Metastatic Liver Carcinoma in the Lung (tissue), 2 donors: Measurements from ENCODE around the gene NUMBL.

- PRO-cap, 2 experiments: no peak in any of the 2 experiments
Measured at GRCh38 chr19:40042573-40043102, 13.4 kb downstream of the ZNF780B start.

DNA sequence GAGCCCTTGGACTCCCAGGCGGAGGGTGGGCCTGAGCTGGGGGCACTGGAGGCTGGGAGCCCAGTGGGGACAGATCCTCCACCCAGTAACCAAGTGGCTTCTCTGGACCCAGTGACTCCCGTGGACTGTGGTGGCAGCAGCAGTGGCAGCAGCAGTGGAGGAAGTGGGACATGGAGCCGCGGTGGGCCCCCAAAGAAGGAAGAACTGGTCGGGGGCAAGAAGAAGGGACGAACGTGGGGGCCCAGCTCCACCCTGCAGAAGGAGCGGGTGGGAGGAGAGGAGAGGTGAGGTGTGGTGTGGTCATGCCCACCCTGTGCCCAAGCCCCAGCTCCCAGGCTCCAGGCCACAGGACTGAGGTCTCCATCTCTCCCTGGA is 5.5 kb downstream of the TTC9B start:
- PRO-cap, 2 experiments: no peak in any of the 2 experiments

GRCh38 chr19:40227888-40228401 is 1.5 kb upstream of the CCNP start:
- PRO-cap, 2 experiments: no peak in any of the 2 experiments

GRCh38 chr19:40263526-40263863 is 21.6 kb downstream of the AKT2 start:
- PRO-cap, 2 experiments: no peak in any of the 2 experiments

GRCh38 chr19:40273382-40274332 is 11.5 kb downstream of the AKT2 start:
- PRO-cap, 2 experiments: no peak in any of the 2 experiments

DNA sequence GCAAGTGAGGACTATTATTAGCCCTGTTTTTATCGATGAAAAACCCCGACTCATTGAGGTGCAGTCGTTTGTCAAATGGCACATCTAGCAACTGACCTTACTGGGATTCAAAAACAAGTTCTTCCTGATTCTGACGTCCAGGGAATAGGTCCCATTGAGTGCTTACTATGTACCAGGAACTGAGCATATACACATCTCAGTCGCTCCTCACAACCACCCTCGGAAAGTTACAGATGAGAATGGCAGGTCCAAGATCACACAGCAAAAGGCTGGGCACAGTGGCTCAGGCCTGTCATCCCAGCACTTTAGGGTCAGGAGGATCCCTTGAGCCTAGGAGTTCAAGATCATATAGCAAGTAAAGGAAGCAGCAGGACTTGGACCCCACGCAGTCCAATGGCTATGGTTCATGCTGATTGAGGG is 3.6 kb downstream of the C19orf47 start:
- PRO-cap, 2 experiments: no peak in any of the 2 experiments

DNA sequence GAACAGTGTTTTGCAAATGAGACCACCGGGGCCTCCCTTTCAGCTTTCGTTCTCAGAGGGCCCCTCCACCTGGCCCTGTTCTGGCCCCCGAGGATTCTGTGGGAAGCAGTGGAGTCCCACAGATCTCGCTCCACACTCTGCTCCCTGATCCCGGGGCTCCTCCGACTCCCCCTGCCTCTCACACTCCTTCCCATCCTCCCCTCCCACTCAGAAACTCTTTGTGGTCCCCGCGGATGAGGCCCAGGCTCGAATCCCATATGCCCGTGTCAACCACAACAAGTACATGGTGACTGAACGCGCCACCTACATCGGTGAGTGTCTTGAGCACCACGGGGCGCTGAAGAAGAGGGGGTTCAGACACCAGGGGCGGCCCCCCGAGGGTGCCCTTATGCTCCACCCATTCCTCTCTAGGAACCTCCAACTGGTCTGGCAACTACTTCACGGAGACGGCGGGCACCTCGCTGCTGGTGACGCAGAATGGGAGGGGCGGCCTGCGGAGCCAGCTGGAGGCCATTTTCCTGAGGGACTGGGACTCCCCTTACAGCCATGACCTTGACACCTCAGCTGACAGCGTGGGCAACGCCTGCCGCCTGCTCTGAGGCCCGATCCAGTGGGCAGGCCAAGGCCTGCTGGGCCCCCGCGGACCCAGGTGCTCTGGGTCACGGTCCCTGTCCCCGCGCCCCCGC is 12.3 kb downstream of the HIPK4 start:
- PRO-cap, 2 experiments: no peak in any of the 2 experiments

- PRO-cap, 2 experiments: peak in 2 of 2 experiments; most common plus-strand start chr19:40420898 (in 2); most common minus-strand start chr19:40420987 (in 2)
Measured at GRCh38 chr19:40420376-40421619, 5.0 kb downstream of the SERTAD1 start.

DNA sequence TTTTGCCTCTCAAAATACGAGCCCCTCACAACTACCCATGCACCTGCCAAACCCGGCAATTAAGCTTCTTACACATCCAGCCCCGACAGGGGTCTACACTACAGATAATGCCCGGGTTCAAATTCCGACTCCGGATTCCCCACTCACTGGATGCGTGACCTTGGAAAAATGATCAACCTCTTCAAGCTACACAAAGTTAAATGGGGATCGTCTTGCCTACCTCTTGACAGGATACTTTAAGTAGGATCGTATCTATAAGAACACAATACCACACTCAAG is 363 bp upstream of the SERTAD1 start:
- PRO-cap, 2 experiments: no peak in any of the 2 experiments

GRCh38 chr19:40445008-40445386 is 862 bp upstream of the SERTAD3 start:
- PRO-cap, 2 experiments: no peak in any of the 2 experiments

GRCh38 chr19:40528909-40529806 is 47.5 kb upstream of the SHKBP1 start:
- PRO-cap, 2 experiments: no peak in any of the 2 experiments

DNA sequence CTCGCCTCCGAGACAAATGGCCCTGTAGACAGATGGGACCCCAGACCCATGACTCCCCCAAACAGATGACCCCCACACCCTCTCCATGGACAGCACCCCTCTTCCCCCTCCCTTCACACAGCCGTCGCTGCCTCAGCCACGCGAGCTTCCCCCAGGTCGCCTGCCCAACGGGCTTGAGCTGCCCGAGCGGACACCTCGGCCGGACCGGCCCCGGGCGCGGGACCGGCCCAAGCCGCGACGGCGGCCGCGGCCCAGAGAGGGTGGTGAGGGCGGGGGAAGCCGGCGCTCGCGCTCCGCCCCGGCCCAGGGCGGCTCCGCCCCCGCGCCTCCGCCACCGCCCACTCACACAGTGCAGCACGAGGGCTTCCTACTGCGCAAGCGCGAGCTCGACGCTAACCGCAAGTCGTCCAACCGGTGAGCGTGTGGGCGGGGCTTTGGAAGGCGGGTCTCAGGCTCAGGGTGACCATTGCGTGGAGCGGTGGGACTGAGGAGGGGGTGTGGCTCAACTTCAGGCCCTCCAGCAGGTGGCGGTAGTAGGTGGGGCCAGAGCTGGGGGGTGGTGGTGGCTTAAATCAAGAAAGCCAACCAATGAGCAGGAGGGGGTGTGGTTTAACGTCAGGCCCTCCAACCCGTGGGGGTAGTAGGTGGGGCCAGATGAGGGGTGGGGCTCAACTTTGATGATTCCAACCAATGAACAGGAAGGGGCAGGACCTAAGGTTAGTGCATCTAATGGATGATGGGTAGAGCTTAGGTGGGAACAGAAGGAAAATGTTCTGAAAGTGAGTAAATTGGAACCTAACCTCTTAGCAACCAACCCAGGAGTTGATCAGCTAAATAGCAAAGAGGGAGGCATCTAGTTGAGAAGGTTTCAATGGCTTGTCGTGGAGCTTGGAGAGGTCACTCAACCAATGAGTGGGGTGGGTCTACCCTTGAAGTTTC is 6.1 kb upstream of the SHKBP1 start:
- PRO-cap, 2 experiments: peak in 1 of 2 experiments; most common minus-strand start position 231 of the sequence (in 1)

- PRO-cap, 2 experiments: peak in 1 of 2 experiments; most common minus-strand start chr19:40598173 (in 1)
Measured at GRCh38 chr19:40597855-40598973, 3.0 kb upstream of the LTBP4 start.

GRCh38 chr19:40610379-40610906 is 9.3 kb downstream of the LTBP4 start:
- PRO-cap, 2 experiments: peak in 1 of 2 experiments; most common minus-strand start chr19:40610523 (in 1)

DNA sequence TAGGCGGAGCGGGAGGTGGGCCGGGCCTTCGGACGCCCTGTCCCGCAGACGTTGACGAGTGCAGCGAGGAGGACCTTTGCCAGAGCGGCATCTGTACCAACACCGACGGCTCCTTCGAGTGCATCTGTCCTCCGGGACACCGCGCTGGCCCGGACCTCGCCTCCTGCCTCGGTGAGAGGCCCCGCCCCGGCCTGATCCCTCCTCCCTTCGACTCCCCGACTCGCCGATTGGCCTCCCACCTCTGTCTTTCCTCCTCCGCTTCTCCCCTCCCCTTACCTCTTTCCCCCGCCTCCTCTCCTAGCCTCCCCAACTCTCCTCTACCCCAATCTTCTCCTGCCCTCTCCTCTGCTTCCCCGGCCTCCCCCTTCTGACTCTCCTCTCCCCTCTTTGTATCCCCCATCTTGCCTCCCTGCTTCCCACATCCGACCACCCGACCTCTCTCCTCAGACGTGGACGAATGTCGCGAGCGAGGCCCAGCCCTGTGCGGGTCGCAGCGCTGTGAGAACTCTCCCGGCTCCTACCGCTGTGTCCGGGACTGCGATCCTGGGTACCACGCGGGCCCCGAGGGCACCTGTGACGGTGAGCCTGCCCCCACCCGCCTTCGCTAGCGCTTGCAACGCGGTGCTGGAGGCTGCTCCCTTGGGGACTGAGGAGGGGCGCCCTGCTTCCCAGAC is 12.8 kb downstream of the LTBP4 start:
- PRO-cap, 2 experiments: peak in 1 of 2 experiments; most common plus-strand start position 82 of the sequence (in 1)

- PRO-cap, 2 experiments: no peak in any of the 2 experiments
Measured at GRCh38 chr19:40650565-40651131, 39.8 kb downstream of the NUMBL start.

DNA sequence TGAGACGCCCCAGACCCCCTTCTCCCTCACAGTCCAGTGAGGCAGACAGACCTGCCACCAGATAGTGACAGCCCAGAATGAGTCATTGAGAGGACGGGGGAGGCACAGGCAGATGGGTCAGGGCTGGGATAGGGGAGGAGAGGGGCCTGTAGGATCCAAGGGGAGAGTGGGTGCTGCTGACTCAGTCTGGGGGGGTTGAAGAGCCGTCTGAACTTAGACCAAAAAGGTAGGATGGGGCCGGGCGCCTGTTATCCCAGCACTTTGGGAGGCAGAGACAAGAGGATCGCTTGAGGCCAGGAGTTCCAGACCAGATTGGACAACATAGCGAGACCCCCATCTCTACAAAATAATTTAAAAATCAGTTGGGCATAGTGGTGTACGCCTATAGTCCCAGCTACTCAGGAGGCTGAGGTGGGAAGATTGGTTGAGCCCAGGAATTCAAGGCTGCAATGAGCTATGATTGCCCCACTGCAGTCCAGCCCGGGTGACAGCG is 26.4 kb downstream of the NUMBL start:
- PRO-cap, 2 experiments: no peak in any of the 2 experiments

GRCh38 chr19:40690494-40690757 is at the start of gene NUMBL:
Gene NUMBL (minus strand): TSS chr19:40690651.
- PRO-cap, 2 experiments: peak in 2 of 2 experiments; most common minus-strand start chr19:40690650 (in 2)

GRCh38 chr19:40703260-40703774 is 12.9 kb upstream of the NUMBL start:
- PRO-cap, 2 experiments: no peak in any of the 2 experiments

GRCh38 chr19:40846751-40847567 is 3.3 kb downstream of the CYP2A6 start:
- PRO-cap, 2 experiments: no peak in any of the 2 experiments